ENCODE results near the genes C1QTNF6, SSTR3 and SH3BP1.

DNA sequence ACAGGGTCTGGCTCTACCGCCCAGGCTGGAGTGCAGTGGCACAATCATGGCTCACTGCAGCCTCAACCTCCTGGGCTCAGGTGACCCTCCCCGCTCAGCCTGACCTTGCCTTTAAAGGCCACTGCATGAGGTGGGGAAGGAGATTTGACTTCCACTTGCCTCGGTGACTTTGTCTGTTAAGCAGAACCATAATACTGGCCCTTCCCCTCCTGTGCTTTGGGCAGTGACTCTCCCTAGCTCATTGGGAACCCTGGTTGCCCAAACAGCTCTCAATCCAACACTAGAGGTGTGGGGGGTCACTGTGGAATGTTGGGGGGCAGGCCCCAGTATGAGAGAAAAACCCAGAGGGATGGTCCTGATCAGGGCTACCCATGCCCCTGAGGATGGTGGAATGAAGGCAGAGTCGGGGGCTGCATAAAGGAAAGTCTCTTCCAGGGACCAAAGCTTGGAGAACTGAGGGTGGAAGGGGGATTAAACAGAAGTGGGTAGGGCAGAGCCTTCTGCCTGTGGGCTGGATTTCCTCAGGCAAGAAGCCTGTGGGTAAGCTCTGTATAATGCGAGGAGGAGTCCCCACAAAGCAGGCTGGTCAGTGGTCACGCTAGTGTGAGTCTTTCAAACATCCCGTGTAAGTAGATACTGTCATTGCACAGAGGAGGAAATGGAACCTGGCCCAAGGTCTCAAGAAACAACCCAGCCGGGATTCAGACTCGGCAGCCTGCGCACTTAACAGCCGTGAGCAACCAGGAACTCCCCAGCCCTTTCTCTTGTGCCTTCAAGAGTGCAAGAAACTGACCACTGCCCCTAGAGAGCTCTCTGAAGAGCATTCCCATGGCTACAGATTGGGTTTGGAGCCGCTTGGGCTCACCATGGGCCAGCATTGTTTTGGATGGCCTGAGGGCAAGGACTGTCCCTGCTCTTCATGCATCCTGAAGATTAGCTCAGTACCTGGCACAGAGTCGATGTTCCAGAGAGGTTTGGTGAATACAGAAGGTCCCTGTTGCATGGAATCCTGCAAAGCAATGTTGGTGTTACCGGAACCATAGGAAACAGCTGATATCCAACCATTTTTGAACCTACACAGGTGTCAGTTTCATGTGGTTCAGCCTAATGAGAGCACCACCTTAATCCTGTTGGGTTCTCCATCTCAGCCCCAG lies 5.8 kb downstream of the MPST start:
- PRO-cap: no peak

GRCh38 chr22:37053277-37053720 lies 1.8 kb downstream of the KCTD17 start:
- PRO-cap: no peak

GRCh38 chr22:37187821-37188835 lies at the start of gene C1QTNF6:
C1QTNF6 (minus strand) TSS chr22:37188247.
- PRO-cap: bidirectional peak, plus-strand start at chr22:37188015, minus-strand start at chr22:37188013; unidirectional peak, minus-strand start at chr22:37188235

DNA sequence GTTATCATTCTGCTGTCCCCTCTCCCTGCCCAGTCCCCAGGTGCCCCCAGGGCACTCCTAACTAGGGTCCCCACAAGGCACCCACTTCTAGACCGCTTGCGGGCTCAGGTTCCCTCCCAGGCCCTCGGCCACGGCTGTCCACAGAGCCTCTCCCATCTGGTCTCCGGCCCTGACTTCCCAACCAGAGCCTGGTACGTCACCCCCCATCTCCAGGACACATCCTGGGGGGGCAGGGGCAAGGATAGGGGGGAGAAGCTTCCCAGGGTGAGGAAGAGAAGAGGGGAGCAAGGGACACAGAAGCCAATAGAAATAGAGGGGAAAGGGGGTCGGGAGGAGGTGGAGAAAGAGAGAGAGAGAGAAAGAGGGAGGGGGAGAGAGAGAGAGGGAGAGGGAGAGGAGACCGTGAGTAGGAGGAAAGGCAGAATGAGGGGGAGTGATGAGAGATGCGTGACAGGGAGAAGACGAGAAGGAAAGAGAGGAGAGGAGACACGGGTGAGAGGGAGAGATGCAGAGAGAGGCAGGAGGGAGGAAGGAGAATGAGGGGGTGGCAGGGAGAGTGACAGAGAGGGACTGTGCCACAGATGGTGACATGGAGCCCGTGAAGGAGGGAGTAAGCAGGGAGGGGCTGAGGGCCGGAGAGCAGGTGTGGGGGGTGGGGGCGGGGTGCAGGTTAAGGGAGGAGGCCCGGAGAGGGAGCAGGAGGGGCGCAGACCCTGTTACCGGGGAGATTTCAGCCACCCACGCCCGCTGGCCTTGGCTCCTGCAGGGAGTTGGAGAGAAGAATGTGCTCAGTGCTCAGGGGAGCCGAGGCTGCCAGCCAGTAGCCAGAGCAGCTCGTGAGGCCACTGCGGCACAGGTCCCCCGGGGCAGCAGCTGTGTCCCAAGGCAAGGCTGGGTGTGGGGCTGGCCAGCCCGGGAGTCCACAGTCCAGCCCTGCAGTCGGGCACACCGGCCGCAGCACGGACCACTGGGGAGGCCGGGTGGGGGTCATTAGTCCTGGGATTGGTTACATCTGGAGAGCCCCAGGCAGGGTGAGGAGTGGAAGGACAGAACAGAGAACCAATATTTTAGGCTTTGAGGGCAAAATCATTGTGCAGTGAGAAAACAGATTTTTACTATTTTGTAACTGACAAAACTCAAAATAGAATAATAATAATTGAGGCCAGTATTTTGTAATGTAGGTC lies at the start of gene SSTR3:
Gene SSTR3 (minus strand): TSS at position 612 of the 1,184 bp plus-strand sequence.
- PRO-cap: no peak

GRCh38 chr22:37237722-37238355 lies 6.2 kb downstream of the RAC2 start:
- PRO-cap: no peak

DNA sequence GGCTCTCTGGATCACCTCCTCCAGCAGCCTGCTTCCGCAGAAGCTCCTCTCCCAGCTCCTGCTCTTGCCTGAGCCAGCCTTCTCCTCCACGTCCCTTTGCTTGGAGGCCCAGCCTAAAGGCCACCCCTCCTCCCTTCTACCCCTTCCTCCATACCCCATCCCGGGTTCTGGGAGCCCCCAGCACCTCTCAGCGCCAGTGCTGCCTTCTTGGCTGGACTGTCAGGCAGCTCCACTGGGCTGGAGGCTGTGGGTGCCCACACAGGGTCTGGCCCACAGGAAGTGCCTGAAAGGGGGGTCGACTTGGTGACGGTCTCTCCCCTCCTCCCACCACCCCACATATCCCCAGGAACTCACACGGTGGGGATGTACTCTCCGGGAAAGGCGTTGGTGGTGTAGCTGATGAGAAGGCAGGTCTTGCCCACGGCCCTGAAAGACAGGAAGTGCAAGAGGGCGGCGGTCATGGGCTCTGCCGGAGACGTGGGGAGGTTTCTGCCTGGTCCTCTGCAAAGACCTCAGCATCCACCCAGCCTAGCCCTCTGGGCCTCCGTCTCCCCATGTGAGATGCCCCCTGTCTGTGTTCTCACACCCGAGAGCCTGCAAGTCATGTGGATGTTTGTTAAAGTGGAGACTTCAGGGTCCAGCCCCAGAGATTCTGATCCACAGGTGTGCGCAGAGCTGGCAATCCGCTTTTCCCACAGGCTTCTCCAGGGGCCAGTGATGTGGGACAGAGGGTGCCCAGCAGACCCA lies 2.7 kb downstream of the RAC2 start:
- PRO-cap: no peak

- PRO-cap: no peak
These were observed 15.0 kb upstream of the CYTH4 start for GRCh38 chr22:37267026-37267893.

DNA sequence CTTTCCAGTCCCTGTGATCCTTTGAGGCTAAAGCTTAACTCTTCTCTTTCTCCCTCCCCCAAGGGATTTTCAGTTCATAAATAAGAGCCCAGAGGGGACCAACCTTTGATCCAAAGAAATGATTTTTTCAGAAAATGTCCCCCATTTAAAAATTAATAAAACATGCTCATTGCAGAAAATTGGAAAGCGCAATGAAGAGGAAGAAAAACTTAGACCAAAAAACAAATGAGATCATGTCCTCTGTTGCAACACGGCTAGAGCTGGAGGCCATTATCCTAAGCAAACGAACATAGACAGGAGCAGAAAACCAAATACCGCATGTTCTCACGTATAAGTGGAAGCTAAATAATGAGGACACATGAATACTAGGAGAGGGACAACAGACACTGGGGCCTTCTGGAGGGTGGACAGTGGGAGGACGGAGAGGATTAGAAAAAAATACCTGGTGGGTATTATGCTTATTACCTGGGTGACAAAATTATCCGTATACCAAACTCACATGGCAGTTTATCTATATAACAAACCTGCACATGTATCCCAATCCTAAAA lies 39.0 kb downstream of the CYTH4 start:
- PRO-cap: no peak

DNA sequence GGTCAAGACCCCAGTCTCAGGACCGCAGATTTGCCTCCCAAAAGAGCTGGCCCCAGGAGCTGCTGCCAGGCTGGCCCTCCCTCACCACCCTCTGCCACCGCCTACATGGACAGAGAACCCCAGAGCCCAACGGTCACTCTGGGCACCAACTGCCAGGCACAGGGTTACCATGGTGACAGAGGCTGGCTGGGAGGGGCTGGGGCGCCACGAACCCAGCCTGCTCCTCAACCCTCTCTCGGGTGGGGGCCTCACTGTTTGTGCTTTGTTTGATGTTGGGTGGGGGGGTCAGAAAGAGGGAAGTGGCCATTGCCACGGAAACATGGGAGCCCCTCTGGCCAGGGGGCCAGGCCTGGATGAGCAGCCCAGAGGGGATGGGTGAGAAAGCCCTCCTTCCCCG lies 55.8 kb downstream of the ELFN2 start:
- PRO-cap: no peak

- PRO-cap: no peak
These were observed 16.3 kb upstream of the MFNG start for GRCh38 chr22:37502268-37503168.

DNA sequence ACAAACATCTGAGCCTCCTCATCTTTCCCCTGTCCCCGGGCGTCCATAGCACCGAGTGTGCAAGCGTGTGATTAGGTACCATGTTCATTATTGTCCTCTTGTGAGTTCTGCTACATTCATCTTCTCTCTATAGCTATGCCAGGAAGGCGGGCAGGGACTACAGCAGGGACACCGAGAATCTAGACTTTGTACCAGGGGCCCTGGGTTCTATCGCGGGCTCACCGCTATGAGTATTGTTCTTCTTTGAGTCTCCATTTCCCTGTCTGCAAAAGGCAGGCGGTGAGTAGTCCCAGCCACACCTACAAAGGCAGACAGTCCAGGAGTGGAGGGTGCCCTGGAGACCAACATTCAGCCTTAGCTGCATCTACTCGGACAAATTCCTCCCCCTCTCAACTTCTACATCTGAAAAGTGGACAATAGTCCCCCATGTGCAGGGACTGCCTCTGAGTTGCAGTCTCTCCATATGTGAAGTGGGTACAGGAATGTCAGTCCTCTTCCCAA lies 2.3 kb upstream of the CARD10 start:
- PRO-cap: no peak

DNA sequence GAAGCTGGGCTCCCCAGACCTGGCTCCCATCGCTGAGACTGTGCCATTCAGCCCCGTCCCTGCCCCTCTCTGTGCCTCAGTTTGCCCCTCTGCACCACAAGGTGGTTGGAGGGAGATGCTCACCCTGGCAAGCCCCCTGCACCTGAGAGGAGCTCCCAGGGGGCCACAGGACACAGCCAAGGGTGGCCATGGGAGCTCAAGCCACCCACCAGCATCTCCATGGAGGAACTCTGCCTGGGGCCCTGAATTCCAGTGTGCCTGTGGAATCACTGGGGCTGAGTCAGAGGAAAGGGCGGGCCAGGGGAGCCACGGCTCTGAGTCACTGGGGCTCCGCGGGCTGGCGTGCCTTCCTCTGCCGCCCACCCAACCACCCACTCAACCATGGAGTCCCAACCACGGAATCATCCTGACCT lies 6.1 kb upstream of the CARD10 start:
- PRO-cap: no peak

GRCh38 chr22:37577128-37577362 lies 2.8 kb downstream of the LGALS2 start:
- PRO-cap: no peak

DNA sequence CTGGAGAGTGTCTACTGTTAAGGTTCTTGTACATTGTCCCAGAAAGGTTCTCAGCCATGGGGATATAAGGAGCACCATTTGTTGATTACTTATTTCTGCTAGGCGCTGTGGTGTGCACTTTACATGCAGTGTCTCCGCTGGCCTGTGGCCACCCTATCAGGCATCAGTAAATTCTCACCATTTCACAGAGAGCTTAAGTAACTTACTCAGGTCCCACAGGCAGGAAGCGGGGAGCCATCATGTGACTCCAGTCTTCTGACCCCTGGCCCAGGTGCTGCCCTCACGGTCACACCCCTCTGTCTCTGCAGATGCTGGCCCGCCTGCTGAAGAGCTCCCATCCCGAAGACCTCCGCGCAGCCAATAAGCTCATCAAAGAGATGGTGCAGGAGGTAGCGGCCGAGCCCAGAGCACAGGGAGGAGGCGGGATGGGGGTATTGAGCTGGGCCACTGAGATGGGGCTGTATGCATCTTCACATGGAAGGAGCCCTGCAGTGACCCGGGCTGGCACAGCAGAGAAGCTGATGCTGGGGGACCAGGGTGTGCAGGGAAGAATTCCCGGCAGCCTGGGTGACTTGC lies 12.8 kb downstream of the GGA1 start:
- PRO-cap: no peak

GRCh38 chr22:37623268-37624325 lies 15.0 kb downstream of the GGA1 start:
- PRO-cap: no peak

DNA sequence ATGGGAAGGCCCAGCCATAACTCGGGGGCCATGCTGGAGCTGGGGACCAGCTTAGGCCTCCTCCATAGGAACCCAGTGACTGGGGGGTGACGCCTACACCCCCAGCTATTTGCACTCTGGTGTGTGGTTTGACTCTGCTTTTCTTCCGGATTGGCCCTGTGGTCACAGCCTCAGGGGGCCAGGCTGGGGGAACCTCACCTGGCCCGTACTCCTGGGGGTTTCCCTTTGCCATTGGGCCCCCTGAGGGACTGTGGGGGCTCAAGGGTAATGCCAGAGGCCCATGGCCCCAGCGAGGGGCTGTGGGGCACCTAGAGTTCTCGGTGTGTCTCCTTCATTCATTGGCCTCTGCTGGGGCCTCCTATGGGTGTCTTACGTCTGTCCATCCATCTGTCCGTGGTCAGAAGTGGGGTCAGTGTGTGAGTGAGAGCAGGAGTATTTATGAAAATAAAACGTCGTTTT lies 6.3 kb upstream of the SH3BP1 start:
- PRO-cap: no peak

DNA sequence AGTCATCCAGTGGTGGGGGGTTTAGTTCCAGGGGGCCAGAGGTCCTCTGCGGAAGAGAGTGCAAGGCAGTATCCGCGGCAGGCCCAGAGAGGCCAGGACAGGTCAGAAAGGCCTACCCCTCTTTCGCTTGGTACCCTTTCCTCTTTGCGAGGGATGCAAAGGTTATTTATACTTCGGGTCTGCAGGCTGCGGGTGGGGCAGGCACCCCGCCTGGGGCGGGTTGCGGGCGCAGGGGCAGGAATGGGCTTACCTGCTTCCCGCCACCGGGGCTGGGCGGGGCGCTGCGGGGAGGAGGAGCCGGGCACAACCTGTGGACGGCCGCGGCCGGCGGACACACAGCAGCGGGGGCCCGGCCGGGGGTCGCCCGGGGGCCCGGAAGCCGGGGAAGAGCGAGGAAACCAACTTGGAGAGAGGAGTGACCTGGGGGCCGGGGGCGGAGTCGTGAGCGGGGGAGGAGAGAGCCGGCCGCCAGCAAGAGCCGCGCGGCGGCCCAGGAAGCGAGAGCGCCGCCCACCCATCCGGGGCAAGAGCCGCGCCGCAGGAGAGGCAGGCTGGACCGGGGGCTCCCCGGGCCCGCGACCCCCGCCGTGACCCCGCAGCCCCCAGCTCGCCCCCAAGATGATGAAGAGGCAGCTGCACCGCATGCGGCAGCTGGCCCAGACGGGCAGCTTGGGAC lies at the start of gene SH3BP1:
Gene SH3BP1 (plus strand): TSS at position 500 of the 676 bp plus-strand sequence.
- PRO-cap: no peak

DNA sequence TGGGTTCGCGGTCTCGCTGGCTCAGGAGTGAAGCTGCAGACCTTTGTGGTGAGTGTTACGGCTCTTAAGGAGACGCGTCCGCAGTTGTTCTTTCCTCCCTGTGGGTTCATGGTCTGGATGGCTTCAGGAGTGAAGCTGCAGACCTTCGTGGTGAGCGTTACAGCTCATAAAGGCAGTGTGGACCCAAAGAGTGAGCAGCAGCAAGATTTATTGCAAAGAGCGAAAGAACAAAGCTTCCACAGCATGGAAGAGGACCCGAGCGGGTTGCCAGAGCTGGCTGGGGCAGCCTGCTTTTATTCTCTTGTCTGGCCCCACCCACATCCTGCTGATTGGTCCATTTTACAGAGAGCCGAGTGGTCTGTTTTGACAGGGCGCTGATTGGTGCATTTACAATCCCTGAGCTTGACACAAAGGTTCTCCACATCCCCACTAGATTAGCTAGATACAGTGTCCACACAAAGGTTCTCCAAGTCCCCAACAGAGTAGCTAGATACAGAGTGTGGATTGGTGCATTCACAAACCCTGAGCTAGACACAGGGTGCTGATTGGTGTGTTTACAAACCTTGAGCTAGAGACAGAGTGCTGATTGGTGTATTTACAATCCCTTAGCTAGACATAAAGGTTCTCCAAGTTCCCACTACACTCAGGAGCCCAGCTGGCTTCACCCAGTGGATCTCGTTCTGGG lies 20.4 kb downstream of the TRIOBP start:
- PRO-cap: no peak

GRCh38 chr22:37742448-37742881 lies 45.6 kb downstream of the TRIOBP start:
- PRO-cap: no peak

DNA sequence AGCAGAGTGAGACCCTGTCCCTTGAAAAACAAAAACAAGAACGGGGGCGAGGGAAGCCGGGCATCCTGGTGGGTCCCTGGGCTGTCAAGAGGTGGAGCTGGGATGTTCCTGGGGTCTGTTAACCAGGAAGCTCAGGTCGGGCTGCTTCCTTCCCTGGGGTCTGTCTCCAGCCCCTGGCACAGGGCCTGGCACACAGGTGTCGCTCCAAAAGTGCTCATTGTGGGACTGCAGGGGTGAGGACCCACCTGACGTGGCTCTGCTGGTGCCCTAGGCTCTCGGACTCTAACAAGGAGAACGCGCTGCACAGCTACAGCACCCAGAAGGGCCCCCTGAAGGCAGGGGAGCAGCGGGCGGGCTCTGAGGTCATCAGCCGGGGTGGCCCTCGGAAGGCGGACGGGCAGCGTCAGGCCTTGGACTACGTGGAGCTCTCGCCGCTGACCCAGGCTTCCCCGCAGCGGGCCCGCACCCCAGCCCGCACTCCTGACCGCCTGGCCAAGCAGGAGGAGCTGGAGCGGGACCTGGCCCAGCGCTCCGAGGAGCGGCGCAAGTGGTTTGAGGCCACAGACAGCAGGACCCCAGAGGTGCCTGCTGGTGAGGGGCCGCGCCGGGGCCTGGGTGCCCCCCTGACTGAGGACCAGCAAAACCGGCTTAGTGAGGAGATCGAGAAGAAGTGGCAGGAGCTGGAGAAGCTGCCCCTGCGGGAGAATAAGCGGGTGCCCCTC lies 47.5 kb upstream of the H1-0 start:
- PRO-cap: no peak

Measured in anterior vena cava (tissue), 1 donor.